H4 (cell line): ENCODE measurements around a stretch of chr6.

GRCh38 chr6:170146877-170147563, 143.9 kb downstream of the DLL1 start:
- RAMPAGE, long total RNA, result no peak

- RAMPAGE, long total RNA, result no peak
These were observed 137.4 kb downstream of the DLL1 start for GRCh38 chr6:170153559-170153867.

DNA sequence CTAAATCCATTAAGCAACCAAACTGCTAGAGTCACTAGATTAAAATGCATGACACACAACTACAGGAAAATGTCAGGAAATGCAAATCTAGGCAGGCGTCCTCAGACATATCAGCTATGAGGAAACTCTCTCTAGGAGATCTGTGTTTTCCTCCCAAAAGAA, 111.7 kb downstream of the DLL1 start:
- RAMPAGE, long total RNA, result no peak

DNA sequence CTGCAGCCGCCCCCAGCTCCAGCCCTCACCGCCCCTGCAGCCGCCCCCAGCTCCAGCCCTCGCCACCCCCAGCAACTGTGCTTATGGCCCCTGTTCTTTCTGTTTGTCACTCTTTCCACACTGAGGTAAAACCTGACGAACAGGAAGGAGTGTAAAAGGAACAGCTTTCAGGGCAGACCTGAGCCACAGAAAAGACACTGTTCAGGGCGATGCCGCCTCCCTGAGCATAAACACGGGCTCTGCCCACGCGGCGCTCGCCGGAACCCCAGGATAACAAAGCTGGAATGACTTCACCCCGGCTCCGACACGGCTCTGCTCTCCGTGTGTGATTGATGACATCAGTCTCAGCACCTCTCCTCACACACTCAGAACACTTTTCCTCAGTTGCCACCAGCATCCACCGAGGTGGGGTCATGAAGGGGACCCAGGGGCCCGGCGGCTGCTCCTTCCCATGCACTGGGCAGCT, 43.8 kb downstream of the DLL1 start:
- RAMPAGE, long total RNA, result no peak

- RAMPAGE, long total RNA, result no peak
These were observed 7.5 kb downstream of the DLL1 start for GRCh38 chr6:170283072-170283999.

DNA sequence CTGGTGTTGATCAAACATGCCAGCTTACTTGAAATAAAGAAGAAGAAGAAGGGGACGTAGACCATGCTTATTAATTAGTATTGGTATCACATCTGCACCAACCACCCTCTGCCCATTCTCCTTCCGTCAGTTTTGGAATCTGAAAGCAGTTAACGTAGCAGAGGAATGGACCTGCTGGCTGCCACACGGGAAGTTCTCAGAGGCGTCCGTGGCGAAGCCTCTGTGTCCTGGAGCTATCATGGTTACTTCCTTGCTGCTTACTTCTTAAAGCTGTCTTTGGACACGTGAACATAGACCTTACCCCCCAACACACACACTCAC, 4.0 kb upstream of the DLL1 start:
- RAMPAGE, long total RNA, result no peak

GRCh38 chr6:170307815-170308082, 1.2 kb downstream of the FAM120B start:
- RAMPAGE, long total RNA, result no peak

DNA sequence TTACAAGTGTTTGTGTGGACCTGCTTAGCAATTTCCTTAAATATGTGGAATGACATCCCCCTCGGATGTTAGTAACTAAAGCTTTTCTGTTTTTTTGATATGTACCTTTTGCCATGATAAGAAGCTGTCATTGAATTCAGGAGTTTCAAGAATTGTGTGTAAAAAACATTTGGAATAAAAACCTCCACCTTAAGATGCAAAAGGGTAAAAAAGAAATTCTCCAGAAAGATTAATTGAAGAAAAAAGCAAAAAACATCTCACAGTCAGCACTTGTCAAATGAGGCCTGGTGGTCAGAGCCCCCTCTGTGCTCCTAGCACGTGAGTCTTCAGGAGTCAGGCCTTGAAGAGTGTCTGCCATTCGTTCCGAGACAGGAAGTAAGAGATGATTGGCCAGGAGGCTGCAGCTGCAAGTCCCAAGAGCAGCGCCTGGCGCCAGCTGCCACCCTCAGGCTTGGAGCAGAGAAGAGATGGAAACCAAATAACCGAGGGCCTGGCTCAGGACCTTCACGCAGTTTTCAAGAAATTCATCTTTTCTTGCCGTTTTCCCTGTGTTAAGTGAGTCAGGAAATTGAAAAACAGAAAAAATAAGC, 65.0 kb downstream of the FAM120B start:
- RAMPAGE, long total RNA, result no peak